ENCODE measurements around a stretch of chr9.

GRCh38 chr9:73154646-73155914 is 3.4 kb downstream of the ANXA1 start:
- PRO-cap, 3 experiments, result no peak in any of the 3 experiments

- PRO-cap, 3 experiments, result no peak in any of the 3 experiments
These were observed 9.1 kb downstream of the ANXA1 start for GRCh38 chr9:73160636-73161198.

DNA sequence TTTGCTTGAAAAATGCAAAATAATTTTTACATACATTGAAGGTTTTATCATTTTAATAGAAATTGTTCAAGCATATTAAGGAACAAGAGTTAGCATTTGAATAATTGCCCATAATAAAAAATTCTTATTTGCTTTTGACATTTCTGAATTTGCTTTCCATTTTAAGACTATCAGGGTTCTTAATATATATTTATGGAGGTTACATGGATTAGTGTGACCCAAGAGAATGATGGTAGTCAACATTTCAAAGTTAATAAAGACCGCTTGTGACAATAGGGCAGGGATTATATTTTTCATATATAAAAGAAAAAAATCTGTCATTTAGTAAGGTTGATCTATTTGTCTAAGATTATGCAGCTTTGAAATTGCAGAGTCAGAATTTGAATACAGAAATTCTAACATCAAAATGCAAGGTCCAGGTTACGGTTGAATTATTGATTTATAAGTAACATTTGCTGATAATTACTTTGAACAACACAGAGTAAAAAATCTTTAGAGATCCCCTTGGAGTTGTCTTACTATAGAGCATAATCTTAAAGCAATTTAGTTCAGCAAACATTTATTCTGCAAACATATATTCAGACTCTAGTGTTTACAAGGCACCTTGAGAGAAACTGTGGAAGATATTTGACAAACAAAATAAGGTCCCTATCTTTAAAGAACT is 12.8 kb downstream of the ANXA1 start:
- PRO-cap, 3 experiments, result no peak in any of the 3 experiments

DNA sequence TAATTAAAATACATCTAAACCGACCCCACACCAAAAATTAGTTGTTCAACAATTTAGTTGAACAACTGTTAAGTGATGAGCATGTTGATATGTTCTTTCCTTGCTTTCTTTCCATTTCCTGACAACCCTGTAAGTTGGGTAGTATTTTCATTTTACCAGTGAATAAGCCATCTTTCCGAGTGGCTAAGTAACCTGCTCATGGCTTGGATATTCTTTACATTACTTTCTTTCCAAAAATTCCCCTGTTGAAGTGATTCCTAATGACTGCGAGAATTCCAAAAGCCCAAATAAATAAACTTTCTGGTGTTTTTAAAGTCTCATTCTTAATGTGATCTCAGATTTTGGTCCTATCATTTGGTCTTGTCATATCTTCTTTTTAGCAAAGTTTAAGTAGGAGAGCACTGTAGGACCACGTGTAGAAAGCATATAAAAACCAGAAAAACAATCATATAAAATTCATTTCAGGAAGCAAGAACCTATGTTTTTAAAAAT is 215.0 kb downstream of the ANXA1 start:
- PRO-cap, 3 experiments, result no peak in any of the 3 experiments

DNA sequence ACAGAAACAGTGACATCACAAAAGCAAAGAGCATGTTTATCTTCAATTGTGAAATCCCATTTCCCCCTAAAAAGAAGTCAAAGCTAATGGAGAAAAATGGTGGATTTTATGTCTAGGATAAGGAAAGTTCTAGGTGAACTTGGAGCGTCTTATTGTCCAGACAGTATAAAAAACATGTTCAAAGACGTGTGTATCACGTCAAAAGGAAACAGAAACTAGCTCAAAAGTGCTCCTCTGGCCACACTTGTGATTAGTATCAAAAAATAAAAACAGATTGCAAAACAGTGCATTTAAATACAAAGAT is 568.9 kb downstream of the ANXA1 start:
- PRO-cap, 3 experiments, result no peak in any of the 3 experiments

DNA sequence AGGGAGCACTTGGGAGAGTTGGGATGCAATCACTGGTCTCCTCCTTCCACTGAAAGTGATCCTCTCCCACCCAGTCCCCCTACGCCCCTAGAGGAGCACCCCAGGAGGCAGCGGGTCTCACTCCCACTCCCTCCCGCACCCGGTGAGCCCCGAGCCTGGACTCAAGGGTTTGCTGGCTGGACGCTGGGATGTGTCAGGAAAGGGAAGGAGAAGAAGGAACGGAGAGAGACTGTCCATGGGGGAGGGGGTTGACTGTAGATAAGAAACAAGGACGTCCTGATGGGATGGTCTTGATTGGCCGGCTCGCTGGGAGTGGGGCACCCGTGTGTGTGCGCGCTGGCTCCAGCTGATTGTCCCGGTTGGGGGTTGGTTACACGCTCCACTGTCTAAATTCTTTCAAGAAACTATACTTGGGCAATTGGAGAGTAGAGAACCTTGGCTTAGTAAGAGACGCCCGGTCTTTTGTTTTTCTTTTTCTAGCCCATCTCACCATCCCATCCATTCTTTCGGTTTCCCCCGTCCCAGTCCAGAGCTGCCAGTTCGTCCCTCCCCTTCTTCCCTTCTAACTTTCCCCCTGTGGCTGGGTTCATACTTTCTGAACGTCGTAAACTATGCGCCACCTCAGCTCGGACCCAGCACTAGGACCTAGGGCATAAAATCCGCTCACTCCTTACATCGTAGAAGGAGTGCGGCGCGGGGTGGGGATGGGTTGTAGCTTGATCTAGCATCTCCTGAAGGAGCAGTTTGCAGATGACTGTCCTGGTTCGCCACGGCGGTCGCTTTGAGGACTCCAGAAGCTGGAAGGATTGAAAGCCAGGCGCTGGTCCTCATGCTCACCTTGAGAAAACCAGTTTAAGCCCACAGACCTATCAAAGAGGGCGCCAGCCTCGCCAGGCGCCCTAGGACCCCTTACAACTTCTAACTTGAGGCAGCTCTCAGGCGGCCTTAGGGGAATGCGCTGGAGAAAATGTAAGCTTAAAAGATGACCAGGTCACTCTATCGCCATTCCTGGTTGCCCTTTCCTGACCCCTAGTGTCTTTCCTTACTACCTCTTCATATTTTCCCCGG is 2.4 kb downstream of the RORB start:
- PRO-cap, 3 experiments, result no peak in any of the 3 experiments

DNA sequence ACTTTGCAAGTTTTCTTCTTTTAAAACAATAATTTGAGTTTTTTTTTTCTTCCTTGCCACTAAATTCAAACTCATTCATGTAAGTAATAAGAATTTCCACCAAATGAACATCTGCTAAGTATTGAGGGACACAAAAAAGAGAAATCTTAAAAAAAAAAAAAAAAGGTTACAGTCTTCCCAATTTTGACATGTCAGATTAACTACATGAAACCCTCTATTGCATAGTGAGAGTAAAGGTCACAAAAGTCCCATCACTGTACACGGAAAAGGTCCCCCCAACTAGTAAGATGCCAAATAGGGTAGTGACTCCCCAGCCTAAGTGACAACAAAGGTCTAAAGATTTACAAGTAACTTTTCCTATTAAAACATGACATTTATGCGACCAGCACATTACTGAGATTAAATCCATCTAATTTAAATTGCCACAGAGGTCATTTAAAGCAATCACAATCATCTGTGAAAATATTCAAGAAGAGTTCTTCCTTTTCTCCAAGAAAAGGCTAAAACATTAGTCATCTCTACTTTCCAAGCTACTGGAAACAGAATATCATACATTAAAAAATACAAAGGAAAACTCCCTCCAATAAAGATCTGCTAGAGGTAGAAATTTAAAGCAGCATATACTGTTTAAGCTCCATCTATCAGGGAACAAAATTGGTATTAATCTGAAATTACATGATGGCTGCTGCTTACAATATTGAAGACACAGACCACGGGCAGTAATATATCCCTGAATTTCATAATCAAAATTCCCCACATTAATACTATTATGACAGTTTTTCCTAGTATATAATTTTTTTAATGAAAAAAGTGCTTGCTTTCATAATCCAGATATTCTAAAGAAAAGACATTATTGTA is 29.4 kb upstream of the C9orf40 start:
- PRO-cap, 3 experiments, result no peak in any of the 3 experiments

DNA sequence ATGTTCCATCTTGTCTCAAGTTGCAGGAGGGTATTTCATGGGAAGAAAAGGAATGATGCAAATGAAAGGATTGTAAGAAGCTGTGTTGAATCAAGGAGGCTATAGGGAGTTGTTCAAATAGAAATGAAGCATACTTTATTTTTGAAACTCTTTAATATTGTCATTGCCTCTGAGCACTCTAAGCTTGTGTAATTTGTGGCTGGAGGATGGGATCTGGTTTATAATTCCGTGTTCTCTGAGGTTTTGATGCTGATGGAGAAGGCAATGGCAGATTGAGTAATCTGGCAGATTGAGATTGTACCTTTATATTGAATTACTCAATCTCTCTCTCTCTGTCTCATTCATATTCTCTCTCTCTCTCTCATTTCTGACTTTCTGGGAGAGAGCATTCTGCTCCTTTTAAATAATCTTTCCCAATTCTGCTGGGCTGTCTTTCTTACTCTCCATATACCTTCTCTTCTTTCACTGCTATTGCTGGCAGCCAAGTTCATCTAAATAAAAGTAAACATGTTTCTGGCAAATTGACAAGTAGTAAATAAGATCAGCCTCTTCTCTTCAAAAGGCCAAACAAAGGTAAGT is 288.6 kb downstream of the OSTF1 start:
- PRO-cap, 3 experiments, result no peak in any of the 3 experiments

- PRO-cap, 3 experiments, result peak in 2 of 3 experiments; most common minus-strand start chr9:75891908 (in 2)
These were observed 1.3 kb downstream of the PCSK5 start for GRCh38 chr9:75891701-75892232.

GRCh38 chr9:76215967-76216381 is 178.3 kb downstream of the RFK start:
- PRO-cap, 3 experiments, result no peak in any of the 3 experiments

DNA sequence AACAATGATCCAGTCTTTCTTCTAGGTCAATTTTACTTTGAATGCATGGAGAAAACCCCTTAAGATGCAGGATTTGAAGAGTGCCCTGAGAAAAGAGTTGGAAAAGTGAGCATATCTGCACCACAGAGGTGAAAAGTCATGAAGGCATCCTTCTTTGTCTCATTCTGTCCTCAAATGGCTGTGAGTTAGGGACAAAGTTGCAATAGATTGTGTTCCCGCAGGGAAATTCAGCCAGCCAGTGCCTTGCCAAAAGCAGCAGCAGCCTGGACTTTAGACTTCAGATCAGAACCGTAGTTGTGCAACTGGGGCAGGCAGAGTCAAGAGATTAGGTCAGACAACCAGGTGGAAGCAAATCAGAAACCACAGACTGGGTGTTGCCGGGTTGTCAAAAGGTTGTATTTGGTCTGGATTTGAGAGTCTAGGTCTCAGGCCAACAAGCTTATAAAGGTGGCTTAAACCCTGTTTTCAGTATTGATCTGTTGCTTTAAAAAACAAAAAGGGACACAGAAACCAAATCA is 21.1 kb downstream of the RFK start:
- PRO-cap, 3 experiments, result no peak in any of the 3 experiments

- PRO-cap, 3 experiments, result no peak in any of the 3 experiments
These were observed 64.0 kb downstream of the GCNT1 start for GRCh38 chr9:76522929-76523494.

- PRO-cap, 3 experiments, result no peak in any of the 3 experiments
These were observed 191.7 kb downstream of the GCNT1 start for GRCh38 chr9:76650697-76651144.

DNA sequence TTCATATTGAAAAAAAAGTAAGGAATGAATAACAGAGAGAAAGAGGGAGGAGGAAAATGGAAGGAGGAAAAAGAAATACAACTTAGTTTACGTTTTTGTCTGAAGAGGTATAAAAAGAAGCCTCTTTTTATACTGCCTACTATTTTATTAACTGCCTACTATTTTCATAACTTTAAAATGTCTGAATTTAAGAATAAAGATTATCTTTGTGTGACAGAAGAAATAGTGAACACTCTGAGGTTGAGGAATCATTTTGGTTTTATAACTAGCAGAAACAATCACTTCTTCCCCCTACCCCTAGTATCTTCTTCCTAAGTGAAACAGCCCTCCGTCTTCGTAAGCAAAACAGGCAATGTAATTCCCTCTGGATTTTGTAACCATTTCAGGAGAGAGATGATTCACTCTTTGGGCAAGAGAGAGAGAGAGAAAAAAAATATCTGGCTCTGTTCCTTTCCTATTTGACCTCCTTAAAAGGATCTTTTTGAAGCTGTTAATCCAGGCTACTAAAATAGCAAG is 70.5 kb downstream of the PRUNE2 start:
- PRO-cap, 3 experiments, result peak in 1 of 3 experiments; most common minus-strand start position 354 of the sequence (in 1)

DNA sequence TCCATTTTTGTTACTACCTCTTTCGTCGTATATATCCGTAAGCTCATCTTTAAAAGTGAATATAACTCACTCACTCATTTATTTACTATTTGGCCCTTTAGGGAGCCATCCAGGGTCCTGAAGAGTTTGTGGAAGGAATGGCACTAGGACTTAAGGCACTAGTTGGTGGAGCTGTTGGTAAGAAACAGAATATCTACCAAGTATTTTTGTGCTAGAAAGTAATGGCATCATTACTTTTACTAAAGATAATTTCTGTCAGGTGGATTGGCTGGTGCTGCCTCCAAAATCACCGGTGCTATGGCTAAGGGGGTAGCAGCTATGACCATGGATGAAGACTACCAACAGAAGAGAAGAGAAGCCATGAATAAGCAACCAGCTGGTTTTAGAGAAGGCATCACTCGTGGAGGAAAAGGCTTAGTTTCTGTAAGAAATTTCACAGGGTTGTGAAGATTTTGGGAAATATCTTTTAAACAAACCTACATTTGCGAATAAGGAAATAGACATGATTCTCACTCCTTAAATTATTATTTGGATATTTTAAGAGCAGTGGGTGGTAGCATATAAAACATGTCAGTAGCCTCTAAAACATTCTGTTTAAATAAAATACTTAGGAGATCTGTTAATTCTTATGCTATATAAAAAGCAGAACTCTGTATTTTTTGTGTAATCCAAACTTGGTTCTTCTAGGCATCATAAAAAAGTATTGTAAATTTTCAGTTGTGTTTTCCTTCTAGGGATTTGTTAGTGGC is 193.0 kb downstream of the VPS13A start:
- PRO-cap, 3 experiments, result no peak in any of the 3 experiments

DNA sequence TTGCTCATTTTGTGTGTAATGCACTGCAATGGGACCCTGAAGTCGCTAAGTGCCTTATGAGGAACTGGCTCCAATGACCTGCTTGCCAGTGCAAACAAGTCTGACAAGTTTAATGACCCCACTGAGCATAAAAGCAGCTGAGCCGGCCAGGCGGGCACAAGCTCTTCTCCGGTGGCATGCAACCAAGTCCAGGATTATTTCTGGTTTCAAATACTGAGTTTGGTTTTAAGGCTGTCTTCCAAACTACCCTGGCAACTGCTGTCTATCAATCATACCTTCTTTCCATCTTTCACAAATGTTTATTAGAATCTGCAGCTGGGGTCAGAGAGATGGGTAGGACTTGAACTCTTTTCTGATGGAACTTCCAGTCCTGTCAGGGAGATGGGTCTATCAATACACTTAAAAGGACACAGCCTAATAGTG is 15.8 kb upstream of the GNA14 start:
- PRO-cap, 3 experiments, result peak in 2 of 3 experiments; most common plus-strand start position 157 of the sequence (in 1)

DNA sequence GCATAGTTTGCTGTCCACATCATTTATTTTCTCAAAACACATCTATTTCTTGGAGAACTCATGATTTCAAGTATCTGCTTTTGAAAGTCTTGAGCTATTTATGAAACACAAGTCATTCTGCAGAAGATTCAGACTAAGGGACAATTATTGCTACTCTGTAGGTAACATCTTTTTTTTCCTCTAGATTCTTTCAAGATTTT is 59.7 kb upstream of the GNA14 start:
- PRO-cap, 3 experiments, result no peak in any of the 3 experiments

DNA sequence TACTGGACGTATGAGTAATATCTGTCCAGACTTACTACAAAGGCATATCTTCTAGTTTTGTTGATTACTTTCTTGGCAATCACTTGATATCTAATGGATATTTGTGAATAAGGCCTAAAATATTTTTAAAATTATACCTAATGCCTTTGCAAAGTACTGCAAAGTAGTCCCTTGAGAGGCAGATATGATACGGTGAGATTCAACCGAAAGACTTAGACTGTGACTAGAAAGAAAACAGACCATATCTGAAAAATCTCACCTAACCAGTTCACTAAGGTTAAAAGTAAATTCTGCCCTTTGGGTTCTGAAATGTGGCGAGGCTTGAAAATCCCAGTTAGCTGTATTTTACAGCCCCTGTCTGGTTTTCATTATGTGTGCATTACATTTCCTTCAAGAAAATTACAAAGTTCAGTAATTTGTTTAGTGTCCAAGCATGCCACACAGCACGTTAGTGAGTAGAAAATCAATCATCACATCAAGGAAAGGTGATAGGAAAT is 152.0 kb downstream of the GNAQ start:
- PRO-cap, 3 experiments, result no peak in any of the 3 experiments

GRCh38 chr9:77944651-77945463 is 86.8 kb downstream of the GNAQ start:
- PRO-cap, 3 experiments, result peak in 2 of 3 experiments; most common minus-strand start chr9:77945041 (in 2)

DNA sequence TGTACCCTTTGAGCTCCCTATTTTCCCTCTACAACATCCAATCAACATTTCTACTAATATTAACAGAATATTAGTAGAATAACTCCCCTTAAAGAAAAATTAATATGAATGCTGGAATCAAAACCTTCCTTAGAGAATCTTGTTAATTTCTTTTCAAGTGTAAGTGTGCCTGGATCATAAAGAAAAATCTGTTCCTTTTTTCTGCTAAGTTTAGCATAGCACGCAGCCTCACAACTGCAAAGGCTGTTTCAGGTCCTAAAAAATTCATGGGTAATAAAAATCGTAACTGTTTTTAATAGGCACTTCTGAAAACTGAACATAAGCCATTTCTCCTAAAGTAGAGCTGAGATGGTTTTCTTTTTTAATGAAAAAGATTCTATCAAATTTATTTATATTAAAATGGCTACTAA is 5.9 kb downstream of the GNAQ start:
- PRO-cap, 3 experiments, result no peak in any of the 3 experiments

Data from Metastatic Breast Carcinoma in the Ovary (tissue), 3 donors.